ENCODE results near the gene NARS1.

- RRBS: no CpG with 5 or more reads among the region's 12 CpGs
Measured at GRCh38 chr18:55665073-55665314, 77.0 kb upstream of the TCF4 start.

- RRBS: no CpG with 5 or more reads among the region's 1 CpG
Measured at GRCh38 chr18:55795039-55795469, 207.1 kb upstream of the TCF4 start.

- RRBS: no CpG with 5 or more reads among the region's 2 CpGs
Measured at GRCh38 chr18:55988581-55989233, 400.7 kb upstream of the TCF4 start.

GRCh38 chr18:56637135-56637579 lies 1.2 kb downstream of the TXNL1 start:
- RRBS: no CpG with 5 or more reads among the region's 8 CpGs

- RRBS: no CpG with 5 or more reads among the region's 3 CpGs
Measured at GRCh38 chr18:56772062-56772623, 121.0 kb downstream of the WDR7 start.

DNA sequence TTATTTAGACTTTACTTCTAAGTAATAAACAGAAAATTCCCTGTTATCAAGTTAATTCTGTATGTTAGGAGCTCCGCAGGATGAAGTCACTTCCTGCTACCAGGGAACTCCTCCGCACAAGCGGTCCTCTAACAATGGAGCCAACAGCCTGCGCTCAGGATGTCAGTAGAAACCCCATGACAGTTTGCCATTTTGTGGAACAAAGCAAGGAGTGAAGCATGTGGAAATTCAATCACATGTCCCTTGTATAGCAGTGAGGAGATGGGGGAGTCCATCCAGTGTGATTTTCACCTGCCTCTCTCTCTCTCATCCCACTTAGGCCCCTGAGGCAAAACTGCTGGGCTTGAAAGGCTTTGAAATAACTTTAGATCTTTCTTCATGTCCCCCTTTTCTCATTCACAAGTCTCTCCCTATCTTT lies 138.2 kb downstream of the WDR7 start:
- RRBS: no CpG with 5 or more reads among the region's 4 CpGs

DNA sequence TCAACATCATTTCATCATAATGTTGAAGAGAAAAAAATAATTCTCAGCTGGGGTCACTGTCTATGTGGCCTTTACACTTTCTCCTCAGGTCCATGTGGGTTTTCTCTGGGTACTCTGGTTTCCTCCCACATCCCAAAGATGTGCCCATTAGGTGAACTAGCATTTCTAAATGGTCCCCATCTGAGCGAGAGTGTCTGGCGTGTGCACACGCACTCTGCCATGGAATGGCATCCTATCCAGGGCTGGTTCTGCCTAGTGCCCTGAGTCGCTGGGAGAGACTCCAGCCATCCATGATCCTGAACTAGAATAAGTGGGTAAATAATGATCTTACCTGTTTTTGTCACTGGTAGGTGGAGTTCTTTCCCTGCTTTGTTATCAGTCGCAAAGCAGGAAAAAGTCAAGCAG lies 205.2 kb upstream of the BOD1L2 start:
- RRBS: no CpG with 5 or more reads among the region's 5 CpGs

- RRBS: no CpG with 5 or more reads among the region's 4 CpGs
Measured at GRCh38 chr18:56975930-56976335, 171.0 kb upstream of the BOD1L2 start.

GRCh38 chr18:57050581-57051124 lies 96.2 kb upstream of the BOD1L2 start:
- RRBS: no CpG with 5 or more reads among the region's 5 CpGs

GRCh38 chr18:57434581-57435070 lies 548 bp upstream of the ONECUT2 start:
- RRBS: 3% methylated on average over 10 of the region's 29 CpGs

DNA sequence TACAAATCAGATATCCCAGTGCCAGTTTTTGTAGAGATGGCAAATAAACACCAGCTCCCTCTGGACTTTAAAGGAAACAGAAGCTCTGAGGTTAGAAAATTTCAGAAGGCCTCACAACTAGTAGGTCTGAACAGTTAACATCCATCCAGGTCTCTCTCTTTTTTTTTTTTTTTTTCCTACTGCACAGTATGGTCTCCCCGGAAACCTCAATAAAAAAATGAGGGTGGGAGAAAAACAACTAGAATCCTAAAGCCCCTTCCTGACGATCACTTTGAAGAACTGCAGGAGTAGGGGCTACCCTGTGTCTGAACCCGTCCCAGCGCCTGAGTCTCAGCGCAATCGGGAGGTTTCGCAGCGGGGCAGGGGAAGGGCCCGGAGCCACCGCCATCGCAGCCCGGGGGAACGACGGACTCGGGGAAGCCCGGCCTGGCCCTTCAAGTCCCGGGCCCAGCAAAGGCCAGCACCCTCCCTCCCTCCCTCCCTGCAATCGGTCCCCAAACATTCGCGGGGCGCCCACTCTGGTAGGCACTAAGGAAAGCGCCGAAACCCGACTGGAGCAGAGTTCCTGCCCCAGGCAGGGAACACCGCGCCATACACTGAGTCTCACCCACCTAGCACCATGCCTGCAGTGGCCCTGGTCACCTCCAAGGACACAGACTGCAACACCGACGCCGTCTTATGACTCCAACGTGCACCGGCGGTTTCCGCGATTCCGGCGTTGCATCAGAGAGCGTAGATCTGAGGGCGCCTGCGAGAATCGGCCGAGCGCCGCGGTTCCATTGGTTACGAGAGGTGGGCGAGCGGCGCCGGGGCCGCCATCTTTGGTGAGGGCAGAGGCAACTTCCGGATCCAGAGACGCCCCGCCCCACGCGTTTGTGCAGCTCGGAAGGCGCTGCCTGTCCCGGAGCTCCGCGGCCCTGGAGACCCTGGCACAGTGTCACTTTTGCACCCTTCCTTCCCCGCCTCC lies at the start of gene NARS1:
Gene NARS1 (minus strand): TSS at position 740 of the 967 bp plus-strand sequence.
- RRBS: 1% methylated on average over 17 of the region's 61 CpGs

DNA sequence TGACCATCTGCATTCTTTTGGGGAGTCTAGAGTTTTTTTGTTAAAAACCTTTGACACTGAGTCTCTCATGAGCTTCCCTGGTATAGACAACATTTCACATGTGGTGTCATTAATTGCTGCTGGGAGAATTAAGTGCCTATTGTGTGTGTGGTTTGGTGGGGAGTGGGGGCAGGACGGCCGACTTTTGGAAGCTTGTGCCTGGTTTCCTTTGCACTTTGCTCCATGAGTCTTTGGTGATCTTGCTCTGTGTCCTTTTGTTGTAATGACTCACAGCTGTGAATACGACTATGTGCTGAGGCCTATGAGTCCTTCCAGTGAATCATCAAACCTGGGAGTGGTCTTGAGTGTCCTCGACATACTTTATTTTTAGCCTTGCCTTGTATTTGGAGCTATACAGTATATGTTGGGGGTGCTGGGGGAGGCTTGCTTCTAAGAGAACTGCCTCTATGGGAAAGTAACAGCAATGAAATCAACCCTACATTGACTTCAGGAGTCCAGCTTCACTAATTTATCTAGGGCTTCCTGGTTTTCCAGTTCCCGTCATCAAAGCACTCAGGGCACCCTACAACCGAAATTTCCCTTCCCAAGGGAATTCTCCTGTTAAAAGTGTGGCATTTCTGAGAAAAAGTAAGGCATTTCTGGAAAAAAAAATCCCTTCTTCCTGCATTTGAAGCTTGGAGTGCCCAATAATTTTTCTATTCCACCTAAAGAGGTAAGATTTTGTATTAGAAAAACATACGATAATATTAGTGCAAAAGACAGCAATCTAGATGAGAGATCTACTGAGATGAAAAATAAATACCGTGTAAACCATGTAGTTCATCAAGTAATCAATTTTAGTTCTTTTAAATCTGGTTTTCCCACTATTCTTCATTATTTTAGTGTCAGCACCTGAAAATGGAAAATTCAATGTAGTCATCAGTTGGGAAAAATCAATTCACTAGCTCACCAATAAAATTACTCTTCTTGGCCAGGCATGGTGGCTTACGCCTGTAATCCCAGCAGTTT lies 72.4 kb upstream of the NARS1 start:
- RRBS: no CpG with 5 or more reads among the region's 9 CpGs

- RRBS: no CpG with 5 or more reads among the region's 8 CpGs
Measured at GRCh38 chr18:57737392-57738098, 65.6 kb downstream of the ATP8B1 start.

- RRBS: no CpG with 5 or more reads among the region's 5 CpGs
Measured at GRCh38 chr18:57775910-57776321, 27.2 kb downstream of the ATP8B1 start.

GRCh38 chr18:58043356-58043831 lies 632 bp upstream of the NEDD4L start:
- RRBS: 2% methylated on average over 5 of the region's 25 CpGs

- RRBS: no CpG with 5 or more reads among the region's 7 CpGs
Measured at GRCh38 chr18:58045859-58046140, 1.8 kb downstream of the NEDD4L start.

GRCh38 chr18:58078526-58079642 lies 34.9 kb downstream of the NEDD4L start:
- RRBS: no CpG with 5 or more reads among the region's 18 CpGs

DNA sequence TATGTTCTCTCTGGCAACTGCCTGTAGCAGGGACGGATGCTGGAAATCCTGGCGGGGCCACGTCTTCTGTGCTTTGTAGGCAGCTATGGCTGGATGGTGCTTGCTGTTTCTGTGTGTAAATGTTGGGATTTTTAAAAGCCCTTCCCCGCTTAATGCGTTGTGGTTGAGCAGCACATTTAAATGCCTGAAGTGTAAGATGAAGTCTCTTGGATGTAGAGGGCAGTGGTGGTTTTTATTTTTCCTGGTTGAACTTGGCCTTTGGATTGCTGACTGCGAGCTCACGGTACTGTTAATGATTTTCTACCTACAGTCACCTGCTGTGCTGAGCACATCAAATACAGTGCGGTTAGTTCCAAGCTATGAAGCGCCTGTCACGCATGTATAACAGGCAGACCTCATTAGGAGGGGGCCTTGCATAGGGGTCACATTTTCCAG lies 84.6 kb downstream of the NEDD4L start:
- RRBS: no CpG with 5 or more reads among the region's 10 CpGs

DNA sequence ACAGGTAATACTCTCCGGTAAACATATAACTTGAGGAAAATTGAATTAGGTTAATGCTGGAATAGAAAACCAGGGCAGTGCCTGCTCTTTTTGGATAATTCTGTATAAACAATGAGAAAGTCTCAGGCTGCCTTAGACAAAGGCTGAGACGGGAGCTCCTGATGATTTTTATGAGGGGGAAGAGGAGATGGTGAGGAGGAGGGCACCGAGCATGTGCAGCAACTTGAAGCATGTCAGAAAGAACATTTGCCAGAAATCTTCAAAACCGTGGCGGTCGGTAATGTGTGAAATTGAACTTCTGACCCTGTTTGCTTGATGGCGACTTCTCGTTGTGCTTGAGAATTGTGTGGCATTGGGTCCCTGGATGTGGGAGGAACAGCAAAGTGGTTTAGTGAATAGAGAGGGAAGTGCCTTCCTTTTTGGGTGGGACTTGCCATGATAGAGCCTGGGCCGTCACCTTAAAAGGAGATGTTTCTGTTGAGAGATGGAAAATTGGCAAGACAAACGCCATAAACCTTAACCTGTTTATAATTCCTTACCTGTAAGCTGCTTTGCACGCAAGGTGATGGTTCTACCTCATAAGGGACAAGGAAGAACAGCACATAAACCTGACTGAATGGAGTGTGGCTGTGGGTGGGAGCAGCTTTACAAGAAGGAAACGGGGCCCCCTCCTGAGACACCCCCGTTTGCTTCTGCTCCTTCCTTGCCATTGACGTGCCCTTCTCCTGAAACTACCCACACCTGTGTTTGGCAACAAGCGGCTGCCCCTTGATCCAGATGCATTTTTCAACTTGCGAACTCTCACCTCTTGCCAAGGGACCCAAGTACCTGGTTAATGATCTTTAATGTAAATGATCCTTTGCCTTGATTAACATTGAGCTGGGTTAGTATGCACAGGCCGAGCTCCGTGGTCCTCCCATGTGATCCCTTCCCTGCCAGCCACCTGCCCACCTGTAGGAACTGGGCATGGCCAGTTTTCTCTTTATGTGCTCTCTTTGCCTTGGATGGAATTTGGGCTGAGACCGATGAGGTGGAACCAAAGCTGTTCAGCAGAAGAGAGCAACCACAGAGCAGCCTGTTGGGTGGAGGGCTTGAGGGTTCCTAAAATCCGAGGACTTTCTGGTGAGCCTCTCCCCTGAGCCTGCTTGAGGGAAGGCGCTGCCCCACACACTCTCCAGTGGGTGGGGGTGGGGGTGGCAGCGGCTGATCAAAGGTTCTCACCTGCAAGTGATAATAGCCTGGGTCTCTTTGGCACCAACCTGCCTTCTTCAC lies 153.2 kb downstream of the NEDD4L start:
- RRBS: no CpG with 5 or more reads among the region's 22 CpGs

- RRBS: no CpG with 5 or more reads among the region's 17 CpGs
Measured at GRCh38 chr18:58257218-58258049, 213.4 kb downstream of the NEDD4L start.

All from renal cortical epithelial cell (primary cell).